Urinary bladder (tissue), 3 donors: ENCODE measurements around a stretch of chr7.

GRCh38 chr7:42794489-42794991, 117.3 kb downstream of the C7orf25 start:
- PRO-cap: no peak
- RAMPAGE, long total RNA: no peak

- PRO-cap: no peak
- RAMPAGE, long total RNA: no peak
Observed at GRCh38 chr7:42877740-42878145, 34.1 kb downstream of the C7orf25 start.

GRCh38 chr7:43072482-43073134, 39.8 kb upstream of the HECW1 start:
- PRO-cap: no peak
- RAMPAGE, long total RNA: no peak

DNA sequence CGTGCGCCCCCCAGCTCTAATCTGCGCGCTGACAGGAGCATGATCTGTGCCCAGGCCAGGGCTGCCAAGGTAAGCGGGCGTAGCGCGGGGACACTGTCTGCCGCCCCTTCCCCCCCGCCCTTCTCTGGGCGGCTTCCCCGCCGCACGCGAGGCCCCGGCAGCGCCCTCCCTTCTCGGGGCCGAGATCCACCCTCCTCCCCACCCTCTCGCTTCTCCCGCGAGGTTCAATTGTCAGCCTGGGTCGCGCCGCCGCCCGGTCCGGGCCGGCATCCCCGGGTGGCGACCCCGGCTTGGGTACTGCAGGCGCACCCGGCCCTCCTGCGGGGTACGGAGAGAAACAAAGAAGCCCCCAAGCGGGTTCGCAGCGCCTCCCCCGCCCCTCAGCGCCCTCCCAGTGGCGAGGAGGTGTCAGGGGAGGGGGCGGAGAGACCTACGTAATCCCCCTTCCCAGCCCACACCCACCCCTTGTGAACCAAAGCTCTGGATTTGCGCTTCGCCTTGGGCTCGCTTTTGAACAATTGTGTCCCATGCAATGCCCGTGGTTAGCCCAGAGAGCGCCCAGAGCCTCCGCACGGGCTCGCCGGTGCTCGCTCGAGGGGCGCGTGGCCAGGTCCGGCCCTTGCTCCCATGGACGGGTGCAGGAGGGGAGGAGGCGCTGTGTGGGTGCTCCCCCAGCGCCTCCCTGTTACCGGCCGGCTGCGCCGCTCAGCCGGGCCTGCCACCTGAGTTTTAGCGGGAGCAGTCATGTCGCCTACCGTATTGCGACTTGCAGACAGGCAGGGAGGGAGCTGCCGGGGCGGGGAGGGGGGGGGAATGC, 630 bp downstream of the HECW1 start:
- PRO-cap: no peak
- RAMPAGE, long total RNA: no peak

- PRO-cap: no peak
- RAMPAGE, long total RNA: no peak
Observed at GRCh38 chr7:43572306-43573107, 10.4 kb upstream of the STK17A start.

DNA sequence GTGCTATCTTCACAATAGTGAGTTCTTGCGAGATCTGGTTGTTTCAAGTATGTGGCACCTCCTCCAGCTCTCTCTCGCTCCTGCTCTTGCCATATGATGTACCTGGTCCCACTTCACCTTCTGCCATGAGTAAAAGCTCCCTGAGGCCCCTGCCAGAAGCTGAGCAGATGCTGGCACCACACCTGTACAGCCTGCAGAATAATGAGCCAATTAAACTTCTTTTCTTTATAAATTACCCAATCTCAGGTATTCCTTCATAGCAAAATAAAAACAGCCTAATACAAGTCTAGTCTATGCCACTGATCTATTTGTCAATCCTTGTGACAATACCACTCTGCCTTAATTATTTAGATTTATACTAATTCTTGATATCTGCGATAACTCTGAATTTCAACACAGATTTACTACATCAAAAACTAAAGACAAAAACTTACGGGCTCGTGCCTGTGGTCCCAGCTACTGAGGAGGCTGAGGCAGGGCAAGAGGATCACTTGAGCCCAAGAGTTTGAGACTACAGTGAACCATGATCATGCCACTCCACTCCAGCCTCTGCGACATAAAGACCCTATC, 66.1 kb downstream of the COA1 start:
- PRO-cap: no peak
- RAMPAGE, long total RNA: no peak

DNA sequence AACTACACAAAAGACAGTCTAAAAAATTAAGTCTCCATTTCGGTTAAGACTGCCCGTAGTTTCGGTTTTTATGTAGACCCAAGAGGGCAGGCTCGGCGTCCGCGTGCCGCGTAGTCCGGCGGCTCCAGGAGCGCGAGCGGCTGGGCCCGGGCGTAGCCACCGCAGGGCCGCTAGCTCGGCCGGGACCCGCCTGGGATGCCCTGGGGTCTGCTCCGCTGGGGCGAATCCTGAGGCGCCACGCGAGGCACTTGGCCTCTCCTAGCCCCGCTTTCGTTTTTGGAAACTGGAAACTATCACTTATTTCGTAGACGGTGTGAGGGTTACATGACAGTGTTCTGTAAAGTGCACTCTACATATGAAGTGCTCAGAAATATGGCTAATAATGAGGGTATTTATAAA, 488 bp downstream of the BLVRA start:
- PRO-cap: no peak
- RAMPAGE, long total RNA: no peak

DNA sequence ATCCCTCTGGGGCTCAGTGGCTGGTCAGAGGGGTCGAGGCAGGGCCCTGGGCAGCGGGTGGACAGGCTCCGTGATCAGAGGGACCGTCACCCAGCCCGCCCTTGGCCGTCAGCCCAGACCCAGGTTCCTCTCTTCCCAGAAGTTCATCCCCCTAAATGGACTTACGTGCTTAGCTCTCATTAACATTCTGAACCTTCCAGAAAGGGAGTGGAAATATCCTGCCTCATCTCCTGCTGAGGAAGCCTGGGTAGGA, 22.7 kb upstream of the SPDYE1 start:
- PRO-cap: unidirectional peak, minus-strand start at position 76 of the sequence; unidirectional peak, minus-strand start at position 115 of the sequence
- RAMPAGE, long total RNA: no peak

- PRO-cap: no peak
- RAMPAGE, long total RNA: no peak
Observed at GRCh38 chr7:44014133-44014705, 16.5 kb downstream of the SPDYE1 start.

- PRO-cap: no peak
- RAMPAGE, long total RNA: no peak
Observed at GRCh38 chr7:44076426-44076883, 5.9 kb downstream of the POLM start.

GRCh38 chr7:44113897-44114721, 9.2 kb downstream of the POLD2 start:
- PRO-cap: unidirectional peak, minus-strand start at chr7:44113949
- RAMPAGE, long total RNA: no peak

GRCh38 chr7:44145124-44145845, 4.2 kb upstream of the MYL7 start:
- PRO-cap: no peak
- RAMPAGE, long total RNA: no peak

GRCh38 chr7:44223664-44224095, 22.9 kb downstream of the YKT6 start:
- PRO-cap: no peak
- RAMPAGE, long total RNA: no peak

GRCh38 chr7:44293591-44293908, 31.8 kb downstream of the CAMK2B start:
- PRO-cap: no peak
- RAMPAGE, long total RNA: no peak

DNA sequence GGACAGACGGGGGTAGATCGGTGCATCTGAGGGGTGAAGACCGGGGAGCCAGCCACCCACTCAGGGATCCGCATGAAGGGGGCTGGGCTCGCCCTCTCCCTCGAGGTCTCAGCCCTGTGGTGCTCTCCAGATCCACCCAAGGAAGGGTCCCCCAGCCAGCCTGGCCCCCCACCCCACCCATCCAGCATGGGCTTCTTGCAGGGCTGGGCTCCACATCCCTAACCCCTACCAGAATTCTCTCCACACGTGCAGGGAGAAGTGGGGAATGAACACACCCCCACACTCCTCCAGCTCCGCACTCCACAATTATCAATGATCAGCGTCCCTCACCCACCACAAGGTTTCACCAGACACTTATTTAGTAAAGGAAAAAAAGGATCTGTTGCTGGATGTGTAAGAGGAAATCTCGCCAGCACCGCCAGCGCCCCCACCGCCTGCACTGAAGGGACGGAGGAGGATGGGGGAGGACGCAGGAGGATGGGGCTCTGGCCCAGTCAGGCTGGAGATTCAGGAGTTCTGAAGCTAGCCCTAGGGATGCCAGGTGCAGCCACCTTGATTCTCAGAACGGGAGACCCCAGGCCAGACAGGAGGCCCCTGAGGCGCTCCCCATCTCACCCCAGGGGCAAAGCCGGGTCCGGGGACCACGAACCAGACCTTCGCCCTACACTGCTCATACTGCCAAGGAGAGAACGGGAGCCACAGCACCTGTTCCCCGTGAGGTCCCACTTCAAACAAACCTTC, 1.4 kb downstream of the CAMK2B start:
- PRO-cap: no peak
- RAMPAGE, long total RNA: no peak

DNA sequence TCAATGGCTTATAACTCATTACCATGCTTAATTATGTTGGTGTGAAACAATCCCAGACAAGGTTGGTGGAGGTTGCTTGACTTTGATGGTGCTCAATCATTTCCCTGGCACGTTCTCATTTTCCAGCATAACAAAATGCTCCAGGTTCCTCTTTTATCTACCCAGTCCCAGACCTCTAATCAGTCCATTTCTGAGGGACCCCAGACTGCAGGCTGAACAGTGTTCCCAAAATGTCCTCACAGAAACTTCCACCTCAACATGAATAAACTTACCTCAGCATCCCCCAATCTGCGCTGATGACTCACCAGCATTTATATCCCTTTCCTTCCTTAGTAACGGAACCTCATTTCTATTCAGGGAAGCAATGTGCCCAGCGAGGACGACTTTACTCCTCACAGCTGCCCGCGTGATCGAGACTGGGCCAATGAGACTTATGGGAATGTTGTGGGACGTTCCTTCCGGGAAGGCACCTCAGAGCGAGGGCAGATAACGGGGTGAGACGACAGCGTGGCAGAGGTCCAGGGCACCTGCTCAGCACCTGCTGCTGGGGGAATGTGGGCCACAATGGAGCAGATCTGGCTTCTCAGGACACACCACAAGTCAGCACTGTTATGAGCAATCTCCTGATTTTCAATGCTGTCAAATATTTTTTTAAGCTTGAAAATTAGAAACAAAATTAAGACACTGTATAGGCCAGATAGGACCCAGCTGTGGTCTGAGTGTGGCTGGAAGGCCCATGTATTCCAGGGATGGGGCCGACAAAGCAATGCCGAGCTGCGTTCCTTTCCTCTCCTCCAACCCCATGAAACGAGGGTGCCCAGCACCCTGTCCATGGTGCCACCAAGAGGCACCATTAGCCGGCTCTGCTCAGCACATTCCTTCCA, 73.2 kb upstream of the CAMK2B start:
- PRO-cap: no peak
- RAMPAGE, long total RNA: no peak

GRCh38 chr7:44581257-44581860, 672 bp downstream of the TMED4 start:
- PRO-cap: no peak
- RAMPAGE, long total RNA: no peak

DNA sequence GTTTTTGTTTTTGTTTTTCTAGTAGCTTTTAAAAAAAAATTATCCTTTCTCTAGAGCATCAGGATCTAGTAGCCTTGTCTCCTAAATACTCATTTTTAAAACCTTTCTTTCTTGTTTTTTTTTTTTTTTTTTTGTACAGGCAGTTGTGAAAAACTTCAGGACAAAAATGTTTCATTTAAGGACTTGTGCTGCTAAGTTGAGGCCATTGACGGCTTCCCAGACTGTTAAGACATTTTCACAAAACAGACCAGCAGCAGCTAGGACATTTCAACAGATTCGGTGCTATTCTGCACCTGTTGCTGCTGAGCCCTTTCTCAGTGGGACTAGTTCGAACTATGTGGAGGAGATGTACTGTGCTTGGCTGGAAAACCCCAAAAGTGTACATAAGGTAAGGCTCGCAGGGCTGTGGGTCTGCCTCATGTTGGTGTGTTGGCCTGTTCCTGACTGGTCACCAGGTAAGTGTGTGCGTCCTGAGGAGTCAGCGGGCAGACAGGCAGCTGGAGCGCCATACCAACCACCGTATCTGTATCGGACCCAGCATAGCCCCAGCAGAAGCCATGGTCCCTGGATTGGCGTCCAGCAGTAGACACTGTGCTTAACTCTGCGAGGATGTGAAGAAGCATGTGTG, 17.9 kb downstream of the OGDH start:
- PRO-cap: no peak
- RAMPAGE, long total RNA: no peak

GRCh38 chr7:44626015-44626344, 19.6 kb downstream of the OGDH start:
- PRO-cap: no peak
- RAMPAGE, long total RNA: no peak

GRCh38 chr7:44634582-44634998, 28.2 kb downstream of the OGDH start:
- PRO-cap: no peak
- RAMPAGE, long total RNA: no peak